Measurements from ENCODE around the gene UBAP2L.

- PRO-cap: no peak
- RAMPAGE, long total RNA, 3 experiments: no peak in any of the 3 experiments
These were observed 2.1 kb upstream of the S100A2 start for GRCh38 chr1:153567517-153568296.

GRCh38 chr1:153603297-153603814 lies 9.6 kb downstream of the S100A16 start:
- PRO-cap: no peak
- RAMPAGE, long total RNA, 3 experiments: no peak in any of the 3 experiments

DNA sequence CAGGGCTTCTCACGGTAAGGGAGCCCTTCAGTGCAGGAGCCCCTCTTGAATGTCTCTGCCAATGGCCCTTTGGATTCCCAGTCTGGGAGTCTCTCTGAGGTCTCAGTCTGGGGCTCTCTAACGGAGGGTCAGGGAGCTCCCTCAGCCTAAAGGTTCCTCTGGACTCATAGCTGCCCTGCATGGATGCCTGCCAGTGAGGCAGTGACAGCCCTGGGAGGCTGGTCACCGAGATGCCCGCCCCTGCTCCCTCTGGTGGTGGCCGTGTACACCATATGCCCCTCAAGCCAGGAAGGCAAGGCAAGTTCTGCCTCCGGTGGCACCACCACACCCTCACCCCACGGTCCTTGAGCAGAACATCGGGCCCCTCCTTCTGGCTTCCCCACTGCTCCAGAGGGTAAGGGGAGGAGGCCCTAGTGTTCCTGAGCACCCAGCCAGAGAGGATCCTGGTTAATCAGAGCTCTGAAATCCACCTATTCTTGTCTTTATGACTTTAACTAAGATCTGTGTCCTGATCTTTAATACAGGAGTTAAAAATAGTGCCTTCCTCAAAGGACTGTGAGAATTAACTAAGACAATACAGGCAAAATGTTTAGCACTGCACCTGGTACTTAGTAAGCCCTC lies 1.5 kb upstream of the S100A14 start:
- PRO-cap: no peak
- RAMPAGE, long total RNA, 3 experiments: no peak in any of the 3 experiments

- PRO-cap: no peak
- RAMPAGE, long total RNA, 3 experiments: no peak in any of the 3 experiments
These were observed 1.7 kb downstream of the S100A1 start for GRCh38 chr1:153629974-153630383.

DNA sequence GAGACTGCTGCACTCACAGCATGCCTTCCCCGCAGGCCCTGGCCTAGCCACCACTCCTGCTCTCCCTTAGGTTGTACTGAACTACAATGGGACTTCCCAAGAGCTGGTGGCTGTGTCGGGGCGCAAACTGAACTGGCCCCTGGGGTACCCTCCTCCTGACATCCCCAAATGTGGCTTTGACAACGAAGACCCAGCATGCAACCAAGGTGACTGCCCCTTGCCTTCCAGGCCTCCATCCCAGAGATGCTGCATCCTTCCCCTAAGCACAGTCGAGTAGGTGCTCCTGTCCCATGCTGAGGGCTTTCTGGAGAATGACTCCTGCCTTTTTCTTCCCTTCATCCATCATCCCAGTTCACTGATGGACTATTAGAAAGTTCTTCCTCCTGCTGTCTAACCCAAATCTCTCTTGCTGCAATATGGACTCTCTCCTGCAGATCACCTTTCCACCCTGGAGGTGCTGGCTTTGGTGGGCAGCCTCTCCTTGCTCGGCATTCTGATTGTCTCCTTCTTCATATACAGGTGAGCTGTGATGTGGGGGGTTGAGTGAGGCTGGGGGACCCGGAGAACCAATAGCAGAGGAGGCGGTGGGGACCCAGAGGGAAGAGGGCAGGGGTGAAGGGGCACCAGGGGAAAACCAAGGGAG lies 4.9 kb downstream of the NPR1 start:
- PRO-cap: no peak
- RAMPAGE, long total RNA, 3 experiments: no peak in any of the 3 experiments

DNA sequence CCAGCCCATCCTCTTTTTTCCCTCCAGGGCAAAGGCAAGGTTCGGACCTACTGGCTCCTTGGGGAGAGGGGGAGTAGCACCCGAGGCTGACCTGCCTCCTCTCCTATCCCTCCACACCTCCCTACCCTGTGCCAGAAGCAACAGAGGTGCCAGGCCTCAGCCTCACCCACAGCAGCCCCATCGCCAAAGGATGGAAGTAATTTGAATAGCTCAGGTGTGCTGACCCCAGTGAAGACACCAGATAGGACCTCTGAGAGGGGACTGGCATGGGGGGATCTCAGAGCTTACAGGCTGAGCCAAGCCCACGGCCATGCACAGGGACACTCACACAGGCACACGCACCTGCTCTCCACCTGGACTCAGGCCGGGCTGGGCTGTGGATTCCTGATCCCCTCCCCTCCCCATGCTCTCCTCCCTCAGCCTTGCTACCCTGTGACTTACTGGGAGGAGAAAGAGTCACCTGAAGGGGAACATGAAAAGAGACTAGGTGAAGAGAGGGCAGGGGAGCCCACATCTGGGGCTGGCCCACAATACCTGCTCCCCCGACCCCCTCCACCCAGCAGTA lies 14.9 kb downstream of the NPR1 start:
- PRO-cap: no peak
- RAMPAGE, long total RNA, 3 experiments: no peak in any of the 3 experiments

- PRO-cap: no peak
- RAMPAGE, long total RNA, 3 experiments: no peak in any of the 3 experiments
These were observed 3.2 kb downstream of the INTS3 start for GRCh38 chr1:153731188-153731389.

- PRO-cap: no peak
- RAMPAGE, long total RNA, 3 experiments: no peak in any of the 3 experiments
These were observed 6.9 kb upstream of the SLC27A3 start for GRCh38 chr1:153768209-153768747.

DNA sequence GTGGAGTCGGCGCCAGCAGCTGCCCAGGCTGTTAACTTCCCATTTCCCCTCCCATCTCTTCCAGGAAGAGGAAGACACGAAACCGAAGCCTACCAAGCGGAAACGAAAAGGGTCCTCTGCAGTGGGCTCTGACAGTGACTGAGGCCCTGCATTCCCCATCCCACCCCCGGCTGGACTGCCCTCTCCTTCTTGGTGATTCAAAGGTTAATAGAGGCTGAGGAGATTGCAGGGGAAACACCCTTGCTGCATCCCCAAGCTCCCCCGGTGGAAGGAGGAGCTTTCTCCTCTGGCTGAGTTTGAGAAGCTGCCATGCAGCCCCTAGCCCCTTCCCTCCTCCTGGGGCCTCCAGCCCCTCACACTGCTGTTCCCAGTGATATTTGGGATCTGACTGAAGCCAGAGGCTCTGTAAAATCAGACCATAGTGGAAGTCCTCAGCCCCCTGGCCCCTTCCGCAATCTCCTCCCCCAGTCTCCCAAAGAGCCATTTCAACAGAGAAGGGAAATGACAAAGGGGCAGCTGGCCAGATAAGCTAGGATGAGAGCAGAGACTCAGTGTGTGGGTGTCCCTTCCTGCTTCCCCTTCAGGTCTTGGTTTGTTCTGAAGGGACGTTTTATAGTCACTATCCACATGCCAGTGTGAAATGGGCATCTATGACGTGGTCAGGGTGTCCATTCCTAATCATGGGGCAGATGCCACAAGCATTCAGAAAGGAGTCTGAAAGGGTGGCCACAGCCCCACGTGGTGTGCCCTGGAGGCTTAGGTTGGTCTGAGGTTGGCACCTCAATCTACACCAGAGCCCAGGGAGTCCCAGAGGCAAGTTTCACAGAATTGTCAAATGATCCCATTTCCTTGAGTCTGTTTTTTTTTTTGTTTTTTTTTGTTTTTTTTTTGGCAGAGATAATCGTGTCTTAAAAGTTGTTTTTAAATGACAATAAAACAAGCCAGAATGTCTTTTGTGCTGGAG lies 1.8 kb upstream of the SLC27A3 start:
- PRO-cap: bidirectional peak, plus-strand start at position 523 of the sequence, minus-strand start at position 474 of the sequence
- RAMPAGE, long total RNA, 3 experiments: no peak in any of the 3 experiments

GRCh38 chr1:153782976-153784182 lies 8.2 kb downstream of the SLC27A3 start:
- PRO-cap: unidirectional peak, plus-strand start at chr1:153783345; bidirectional peak, plus-strand start at chr1:153783506, minus-strand start at chr1:153783450; bidirectional peak, plus-strand start at chr1:153783842, minus-strand start at chr1:153783754
- RAMPAGE, long total RNA, 3 experiments: start-site peak on the minus strand in 1 of 3 experiments, at chr1:153783743-153783764 at its widest, 10 reads per replicate

GRCh38 chr1:153848276-153848784 lies 73.1 kb downstream of the SLC27A3 start:
- PRO-cap: no peak
- RAMPAGE, long total RNA, 3 experiments: no peak in any of the 3 experiments

DNA sequence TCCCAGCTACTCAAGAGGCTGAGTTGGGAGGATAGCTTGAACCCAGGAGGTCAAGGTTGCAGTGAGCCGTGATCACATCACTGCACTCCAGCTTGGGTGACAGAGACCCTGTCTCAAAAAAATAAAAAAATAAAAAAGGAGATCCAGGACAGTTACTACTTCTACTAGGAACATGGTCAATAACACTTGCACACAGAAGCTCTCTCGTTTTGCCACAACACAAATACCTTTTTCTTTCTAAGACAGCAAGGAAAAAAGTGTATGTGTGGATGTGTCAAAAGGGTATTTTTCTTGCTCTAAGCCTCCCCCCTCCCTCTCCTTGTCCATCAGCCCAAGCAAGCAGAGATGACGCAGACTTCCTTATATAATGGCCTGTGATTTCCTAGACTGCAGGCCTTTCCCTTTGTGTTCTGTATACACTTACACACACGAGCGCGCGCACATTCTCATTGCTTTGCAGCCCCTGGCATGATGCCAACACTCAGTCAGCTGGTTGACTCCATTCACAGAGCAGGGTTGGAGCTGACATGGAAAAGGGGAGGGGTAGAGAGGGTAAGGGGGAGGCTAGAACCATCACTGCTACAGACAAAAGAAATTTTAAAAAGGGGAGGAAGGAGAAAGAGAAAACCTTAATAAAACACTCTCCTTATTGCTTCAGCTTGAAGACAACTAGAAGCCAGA lies 41.9 kb downstream of the GATAD2B start:
- PRO-cap: no peak
- RAMPAGE, long total RNA, 3 experiments: no peak in any of the 3 experiments

- PRO-cap: no peak
- RAMPAGE, long total RNA, 3 experiments: no peak in any of the 3 experiments
These were observed 6.1 kb upstream of the GATAD2B start for GRCh38 chr1:153928540-153929578.

GRCh38 chr1:153932222-153933037 lies 9.7 kb upstream of the GATAD2B start:
- PRO-cap: no peak
- RAMPAGE, long total RNA, 3 experiments: no peak in any of the 3 experiments

DNA sequence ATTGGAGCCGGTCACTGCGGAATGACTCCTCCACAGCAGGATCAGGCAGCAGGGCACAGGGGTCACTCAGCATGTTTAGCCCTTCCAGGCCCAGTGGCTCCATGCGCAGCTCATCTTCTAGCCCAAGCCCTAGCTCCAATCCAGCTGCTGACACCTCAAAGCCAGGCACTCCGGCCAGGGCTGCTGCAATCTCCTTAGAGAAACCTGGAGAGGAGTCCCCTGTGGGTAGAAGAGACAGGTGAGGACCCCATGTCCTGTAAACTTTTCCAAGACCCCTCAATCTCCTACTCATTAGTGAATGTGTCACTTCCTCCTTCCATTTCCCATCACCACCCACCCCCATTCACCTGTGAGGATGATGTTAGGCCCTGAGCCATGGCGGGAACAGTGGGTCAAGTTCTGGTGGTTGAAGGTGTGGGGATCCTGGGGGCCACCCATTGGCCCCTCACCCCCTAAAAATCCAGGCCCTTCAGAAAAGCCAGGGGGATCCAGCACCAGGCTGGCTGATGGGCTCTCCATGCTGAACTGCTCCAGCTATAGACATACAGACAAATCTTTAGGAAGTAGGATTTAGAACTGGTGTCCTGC lies 1.7 kb upstream of the DENND4B start:
- PRO-cap: no peak
- RAMPAGE, long total RNA, 3 experiments: no peak in any of the 3 experiments

DNA sequence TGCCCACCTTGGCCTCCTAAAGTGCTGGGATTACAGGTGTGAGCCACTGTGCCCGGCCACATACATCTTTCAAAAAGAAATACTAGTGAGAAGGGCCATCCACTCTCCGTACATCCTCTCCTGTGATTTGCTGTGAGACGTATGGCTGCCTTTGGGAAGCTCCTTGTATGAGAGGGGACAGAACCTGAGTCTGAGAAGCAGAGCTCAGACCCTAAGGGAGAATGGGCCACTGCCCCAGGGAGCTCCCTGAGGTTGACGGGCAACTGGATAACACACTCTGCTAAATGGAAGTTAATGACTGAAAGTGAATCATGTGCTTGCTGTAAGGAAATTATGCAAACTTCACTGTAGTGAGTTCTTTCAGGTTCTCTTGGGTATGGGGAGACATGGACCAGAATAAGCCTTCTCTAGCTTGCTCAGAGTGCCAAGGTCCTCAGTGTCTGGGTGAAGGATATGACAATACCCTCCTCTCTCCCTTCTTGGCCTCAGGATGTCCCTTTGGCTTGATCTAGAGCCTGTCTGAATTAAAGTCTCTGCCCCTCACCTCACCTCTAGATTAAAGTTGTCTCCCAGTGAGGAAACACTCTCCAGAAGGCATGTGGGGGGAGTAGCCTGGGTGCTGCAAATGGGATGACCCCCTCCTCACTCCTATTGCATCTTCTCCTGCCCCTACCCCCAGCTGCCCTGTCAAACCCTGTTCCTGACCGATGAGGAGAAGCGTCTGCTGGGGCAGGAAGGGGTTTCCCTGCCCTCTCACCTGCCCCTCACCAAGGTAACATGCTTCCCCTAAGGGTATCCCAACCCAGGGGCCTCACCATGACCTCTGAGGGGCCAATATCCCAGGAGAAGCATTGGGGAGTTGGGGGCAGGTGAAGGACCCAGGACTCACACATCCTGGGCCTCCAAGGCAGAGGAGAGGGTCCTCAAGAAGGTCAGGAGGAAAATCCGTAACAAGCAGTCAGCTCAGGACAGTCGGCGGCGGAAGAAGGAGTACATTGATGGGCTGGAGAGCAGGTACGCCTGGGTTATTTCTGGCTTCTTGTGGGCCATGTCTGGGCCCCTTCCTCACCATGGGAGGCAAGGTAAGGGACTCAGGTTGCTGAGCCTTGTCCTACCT lies 4.7 kb downstream of the CREB3L4 start:
- PRO-cap: no peak
- RAMPAGE, long total RNA, 3 experiments: no peak in any of the 3 experiments

DNA sequence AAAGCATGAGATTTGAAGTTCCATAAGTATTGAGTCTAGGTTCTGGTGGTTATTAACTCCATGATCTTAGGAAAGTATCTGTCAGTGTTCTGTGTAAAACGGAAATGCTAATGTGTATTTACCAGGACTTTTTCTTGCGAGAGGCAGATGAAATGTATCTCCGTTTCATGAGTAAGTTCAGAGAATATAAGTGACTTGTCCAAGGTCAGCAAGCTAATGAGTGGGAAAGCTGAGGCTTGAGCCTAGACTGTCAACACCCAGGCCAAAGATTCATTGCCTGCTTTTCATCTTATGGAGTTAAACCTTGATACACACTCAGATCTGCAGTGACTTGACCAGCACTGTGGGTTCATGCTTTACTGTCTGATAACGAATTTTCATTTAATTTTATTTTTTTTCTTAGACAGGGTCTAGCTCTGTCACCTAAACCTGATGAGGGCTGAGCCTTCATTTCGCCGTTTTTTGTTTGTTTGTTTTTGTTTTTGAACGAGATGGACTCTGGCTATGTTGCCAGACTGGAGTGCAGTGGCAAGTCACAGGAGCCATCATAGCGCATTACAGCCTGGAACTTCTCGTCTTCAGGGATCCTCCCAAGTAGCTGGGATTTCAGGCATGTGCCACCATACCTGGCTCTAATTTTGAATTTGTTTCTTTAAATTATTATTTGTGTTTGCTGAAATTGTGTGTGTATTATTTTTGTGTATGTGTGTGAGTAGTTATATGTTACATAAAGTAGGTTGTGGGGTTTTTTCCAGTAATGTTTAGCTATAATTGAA lies 944 bp upstream of the JTB start:
- PRO-cap: no peak
- RAMPAGE, long total RNA, 3 experiments: no peak in any of the 3 experiments

DNA sequence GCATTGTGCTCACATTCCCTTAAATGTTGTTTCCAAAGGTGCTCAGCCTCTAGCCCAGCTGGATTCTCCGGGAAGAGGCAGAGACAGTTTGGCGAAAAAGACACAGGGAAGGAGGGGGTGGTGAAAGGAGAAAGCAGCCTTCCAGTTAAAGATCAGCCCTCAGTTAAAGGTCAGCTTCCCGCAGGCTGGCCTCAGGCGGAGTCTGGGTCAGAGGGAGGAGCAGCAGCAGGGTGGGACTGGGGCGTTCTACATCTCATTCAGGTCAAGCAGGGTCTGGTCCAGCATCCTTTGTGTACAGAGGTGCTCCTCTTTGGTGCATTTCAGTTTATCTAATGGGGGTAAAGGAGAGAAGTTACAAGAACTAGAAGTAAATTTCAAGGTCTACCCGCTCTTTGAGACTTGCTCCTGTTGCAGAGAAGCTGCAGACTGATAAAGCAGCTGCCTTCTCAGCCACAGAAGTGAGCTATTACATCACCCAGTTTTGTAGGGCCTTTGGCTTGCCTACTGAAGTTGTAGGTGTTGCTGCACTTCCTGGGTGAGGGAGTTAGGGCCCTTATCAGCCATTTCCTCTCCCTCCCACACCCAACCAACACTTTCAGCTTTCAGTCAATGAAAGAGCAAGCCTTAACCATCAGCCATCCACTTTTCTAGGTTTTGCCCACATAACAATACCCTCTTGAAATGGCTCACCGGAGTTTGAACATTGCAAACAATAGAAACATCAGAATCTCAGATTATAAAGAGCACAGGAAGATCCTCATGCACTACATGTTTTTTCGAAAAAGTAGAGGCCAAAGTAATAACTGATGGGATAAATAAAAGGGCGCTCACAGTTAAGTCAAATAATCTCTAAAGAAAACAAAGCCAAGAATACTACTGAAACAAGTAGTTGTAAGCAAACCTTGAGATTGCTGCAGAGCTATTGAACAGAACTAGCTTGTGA lies 34.2 kb downstream of the TPM3 start:
- PRO-cap: no peak
- RAMPAGE, long total RNA, 3 experiments: no peak in any of the 3 experiments

DNA sequence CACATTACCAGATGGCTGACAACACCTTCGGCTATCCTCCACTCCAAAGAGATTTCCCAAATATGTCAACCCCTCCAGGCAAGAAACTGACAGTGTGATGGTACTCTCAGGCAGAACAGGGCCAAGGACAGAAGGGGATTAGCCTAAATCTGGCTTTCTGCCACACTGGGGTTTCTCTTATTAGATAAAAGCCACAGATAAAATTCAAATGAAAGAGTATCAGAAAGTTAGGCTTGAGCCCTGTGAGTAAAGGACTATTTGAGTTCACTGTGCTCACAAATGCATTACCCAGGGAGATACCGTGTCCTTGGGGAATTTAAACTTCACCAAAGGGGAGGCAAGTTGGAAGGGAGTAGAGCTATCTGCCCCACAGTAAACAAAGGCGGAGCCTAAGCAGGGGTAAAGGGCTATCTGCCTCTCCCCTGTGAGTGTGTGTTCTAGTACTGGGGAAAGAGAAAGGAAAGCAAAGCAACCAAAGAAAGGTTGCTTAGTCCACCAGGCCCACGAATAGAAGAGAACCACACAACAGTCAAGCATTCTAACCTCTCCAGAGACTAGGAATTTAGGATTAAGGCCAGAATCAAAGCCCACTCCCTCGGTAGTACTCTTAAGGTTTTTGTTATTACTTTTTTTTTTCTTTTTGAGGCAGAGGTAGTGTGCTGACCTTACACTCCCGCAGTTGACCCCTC lies 12.8 kb downstream of the TPM3 start:
- PRO-cap: no peak
- RAMPAGE, long total RNA, 3 experiments: no peak in any of the 3 experiments

DNA sequence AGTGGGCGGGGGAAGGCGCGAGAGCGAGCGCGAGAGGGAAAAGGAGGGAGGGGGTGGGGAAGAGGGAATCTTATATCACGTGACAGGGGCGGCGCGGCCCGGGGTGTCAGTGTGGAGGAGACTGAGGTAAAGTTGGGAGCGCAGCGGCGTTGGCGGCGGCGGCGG lies at the start of gene UBAP2L:
TSS of gene UBAP2L (plus strand) at position 106 of the 165 bp plus-strand sequence.
- PRO-cap: bidirectional peak, plus-strand start at position 109 of the sequence, minus-strand start outside the sequence
- RAMPAGE, long total RNA, 3 experiments: start-site peak on the plus strand in 2 of 3 experiments, centred at positions 96 to 107 of the sequence, 310 to 717 reads per replicate